ENCODE measurements around the genes CELA1 and KRT80.

GRCh38 chr12:51346443-51347051 is at the start of gene CELA1:
Gene CELA1, minus strand, starts transcription at chr12:51346679.
- PRO-cap = no peak
- RAMPAGE, long total RNA, 4 experiments = no peak in any of the 4 experiments

GRCh38 chr12:51381145-51381696 is 10.0 kb downstream of the GALNT6 start:
- PRO-cap = no peak
- RAMPAGE, long total RNA, 4 experiments = no peak in any of the 4 experiments

DNA sequence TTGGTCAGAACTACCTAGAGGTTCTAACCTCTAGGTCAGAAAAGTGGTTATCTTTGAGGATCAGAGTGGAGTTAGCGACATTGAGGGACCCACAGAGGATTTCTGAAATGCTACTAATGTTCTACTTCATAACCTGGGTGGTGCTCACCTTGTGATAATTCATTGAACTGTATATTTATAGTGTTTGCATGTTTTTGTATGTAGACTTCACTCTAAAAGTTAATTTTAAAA is 40.3 kb upstream of the SCN8A start:
- PRO-cap = no peak
- RAMPAGE, long total RNA, 4 experiments = no peak in any of the 4 experiments

DNA sequence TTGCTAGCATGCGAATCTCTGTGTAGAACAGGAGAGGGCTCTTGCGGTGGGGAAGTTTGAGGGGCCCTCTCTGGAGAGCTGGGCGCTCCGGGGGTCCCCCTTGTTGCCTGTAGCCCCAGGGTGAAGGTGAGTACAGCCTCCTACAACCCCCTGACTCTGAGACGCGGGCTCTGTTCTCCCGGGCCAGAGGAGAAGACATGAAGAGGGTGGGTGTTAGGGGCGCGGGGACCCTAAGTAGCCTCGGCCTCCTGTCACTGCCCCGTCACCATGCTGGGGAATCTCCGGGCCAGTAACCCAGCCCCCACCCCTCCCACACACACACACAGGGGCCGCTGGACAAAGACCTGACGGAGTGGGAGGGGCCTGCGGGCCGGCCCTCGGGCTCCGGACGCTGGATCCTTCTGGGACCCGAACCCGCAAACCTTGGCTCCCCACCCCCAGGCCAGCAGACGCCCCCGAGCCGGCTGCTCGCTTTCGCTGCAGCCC is 702 bp downstream of the FIGNL2 start:
- PRO-cap = bidirectional peak, plus-strand start at position 339 of the sequence, minus-strand start at position 316 of the sequence
- RAMPAGE, long total RNA, 4 experiments = no peak in any of the 4 experiments

DNA sequence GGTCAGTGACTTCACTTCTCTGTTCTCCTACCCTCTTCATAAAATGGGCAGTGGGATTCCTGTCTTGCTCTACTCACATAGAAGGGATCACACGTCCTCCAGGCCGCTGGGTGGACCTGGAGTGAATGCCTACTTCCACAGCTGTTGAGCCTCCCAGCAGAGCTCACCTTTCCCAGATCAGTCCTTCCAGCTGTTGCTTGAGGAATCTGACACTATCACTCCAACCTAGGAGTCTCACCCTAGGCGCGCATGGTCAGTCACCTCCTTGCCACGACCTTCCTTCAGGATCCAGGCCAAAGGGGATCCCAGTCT is 594 bp downstream of the ACVRL1 start:
- PRO-cap = unidirectional peak, minus-strand start at position 131 of the sequence
- RAMPAGE, long total RNA, 4 experiments = no peak in any of the 4 experiments

- PRO-cap = no peak
- RAMPAGE, long total RNA, 4 experiments = no peak in any of the 4 experiments
Measured at GRCh38 chr12:52022706-52022997, 15.9 kb downstream of the TAMALIN start.

DNA sequence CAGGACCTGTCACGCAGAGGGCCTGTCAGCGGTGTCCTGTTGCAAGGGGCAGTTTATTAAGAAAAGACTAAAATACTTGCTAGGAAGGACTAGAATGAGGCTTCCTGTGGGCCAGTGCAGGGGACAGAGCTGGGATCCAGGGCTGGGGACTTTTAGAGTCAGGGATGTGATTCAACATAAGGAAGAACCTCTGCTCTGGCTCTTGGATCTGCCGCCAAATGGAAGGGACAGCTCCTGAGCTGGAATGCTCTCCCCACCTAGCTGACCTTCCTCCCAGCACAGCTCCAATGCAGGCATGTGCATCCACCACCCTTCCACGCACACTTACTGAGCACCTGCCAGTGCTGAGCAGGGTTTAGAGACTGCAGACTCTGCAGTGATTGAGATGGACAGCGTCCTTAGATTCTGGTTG is 11.9 kb upstream of the NR4A1 start:
- PRO-cap = no peak
- RAMPAGE, long total RNA, 4 experiments = no peak in any of the 4 experiments

GRCh38 chr12:52044883-52045285 is 6.4 kb upstream of the NR4A1 start:
- PRO-cap = no peak
- RAMPAGE, long total RNA, 4 experiments = no peak in any of the 4 experiments

DNA sequence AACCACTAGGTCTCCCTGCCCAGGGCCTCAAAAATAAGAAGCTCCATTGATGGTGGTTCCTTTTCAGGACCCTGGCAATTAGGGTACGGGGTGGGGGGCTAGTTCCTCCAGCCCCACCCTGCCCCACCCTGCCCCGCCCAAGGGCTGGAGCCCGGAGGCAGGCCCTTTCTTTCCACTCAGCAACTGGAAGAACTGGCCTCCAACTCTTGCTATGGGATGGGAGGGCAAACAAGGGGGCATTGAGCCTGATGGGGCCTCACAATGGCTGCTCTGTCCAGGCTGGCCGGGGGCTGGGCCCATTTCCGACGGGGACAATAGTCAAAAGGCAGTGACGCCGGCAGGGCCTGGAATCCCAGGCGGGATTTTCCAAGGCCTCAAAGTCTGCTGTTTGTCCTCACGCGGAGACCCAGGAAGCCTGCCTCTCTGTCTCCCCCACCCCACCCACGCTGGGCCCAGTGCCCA is 8.1 kb upstream of the ATG101 start:
- PRO-cap = bidirectional peak, plus-strand start at position 377 of the sequence, minus-strand start at position 185 of the sequence
- RAMPAGE, long total RNA, 4 experiments = no peak in any of the 4 experiments

DNA sequence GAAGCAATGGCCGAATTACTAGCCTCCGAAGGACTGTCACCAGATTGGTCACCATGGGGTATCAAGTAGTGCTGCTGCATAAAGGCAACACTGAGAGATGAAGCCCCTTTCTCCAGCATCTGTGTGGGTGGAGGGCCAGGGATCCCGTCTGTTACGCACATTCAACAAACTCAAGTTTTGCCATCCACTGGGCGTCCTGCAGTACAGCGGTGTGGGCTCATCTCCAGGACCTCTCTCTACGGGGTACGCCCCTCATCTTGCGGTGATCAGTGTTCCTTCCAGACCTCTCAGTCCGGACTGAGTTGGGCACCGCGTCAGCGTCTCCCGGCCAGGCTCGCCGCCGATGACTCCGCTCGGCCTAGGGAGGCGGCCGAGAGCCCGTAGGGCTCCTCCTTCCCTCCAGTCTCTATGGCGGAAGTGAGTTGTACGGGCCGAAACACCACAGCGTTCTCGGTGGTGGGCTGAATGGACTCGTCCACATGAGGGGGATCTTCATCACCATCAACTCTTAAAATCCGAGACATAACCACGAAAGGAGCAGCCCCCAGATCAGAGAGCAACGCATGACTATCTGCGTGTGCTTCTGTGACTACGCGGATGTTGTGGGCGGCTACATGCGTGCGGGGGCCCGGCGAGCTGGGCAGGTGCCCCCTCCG is 378 bp upstream of the ATG101 start:
- PRO-cap = bidirectional peak, plus-strand start outside the sequence, minus-strand start at position 345 of the sequence
- RAMPAGE, long total RNA, 4 experiments = no peak in any of the 4 experiments

GRCh38 chr12:52115748-52115978 is 36.2 kb downstream of the SMIM41 start:
- PRO-cap = no peak
- RAMPAGE, long total RNA, 4 experiments = no peak in any of the 4 experiments

- PRO-cap = no peak
- RAMPAGE, long total RNA, 4 experiments = no peak in any of the 4 experiments
Measured at GRCh38 chr12:52118052-52118400, 38.5 kb downstream of the SMIM41 start.

- PRO-cap = no peak
- RAMPAGE, long total RNA, 4 experiments = no peak in any of the 4 experiments
Measured at GRCh38 chr12:52170899-52171371, 20.9 kb downstream of the KRT80 start.

DNA sequence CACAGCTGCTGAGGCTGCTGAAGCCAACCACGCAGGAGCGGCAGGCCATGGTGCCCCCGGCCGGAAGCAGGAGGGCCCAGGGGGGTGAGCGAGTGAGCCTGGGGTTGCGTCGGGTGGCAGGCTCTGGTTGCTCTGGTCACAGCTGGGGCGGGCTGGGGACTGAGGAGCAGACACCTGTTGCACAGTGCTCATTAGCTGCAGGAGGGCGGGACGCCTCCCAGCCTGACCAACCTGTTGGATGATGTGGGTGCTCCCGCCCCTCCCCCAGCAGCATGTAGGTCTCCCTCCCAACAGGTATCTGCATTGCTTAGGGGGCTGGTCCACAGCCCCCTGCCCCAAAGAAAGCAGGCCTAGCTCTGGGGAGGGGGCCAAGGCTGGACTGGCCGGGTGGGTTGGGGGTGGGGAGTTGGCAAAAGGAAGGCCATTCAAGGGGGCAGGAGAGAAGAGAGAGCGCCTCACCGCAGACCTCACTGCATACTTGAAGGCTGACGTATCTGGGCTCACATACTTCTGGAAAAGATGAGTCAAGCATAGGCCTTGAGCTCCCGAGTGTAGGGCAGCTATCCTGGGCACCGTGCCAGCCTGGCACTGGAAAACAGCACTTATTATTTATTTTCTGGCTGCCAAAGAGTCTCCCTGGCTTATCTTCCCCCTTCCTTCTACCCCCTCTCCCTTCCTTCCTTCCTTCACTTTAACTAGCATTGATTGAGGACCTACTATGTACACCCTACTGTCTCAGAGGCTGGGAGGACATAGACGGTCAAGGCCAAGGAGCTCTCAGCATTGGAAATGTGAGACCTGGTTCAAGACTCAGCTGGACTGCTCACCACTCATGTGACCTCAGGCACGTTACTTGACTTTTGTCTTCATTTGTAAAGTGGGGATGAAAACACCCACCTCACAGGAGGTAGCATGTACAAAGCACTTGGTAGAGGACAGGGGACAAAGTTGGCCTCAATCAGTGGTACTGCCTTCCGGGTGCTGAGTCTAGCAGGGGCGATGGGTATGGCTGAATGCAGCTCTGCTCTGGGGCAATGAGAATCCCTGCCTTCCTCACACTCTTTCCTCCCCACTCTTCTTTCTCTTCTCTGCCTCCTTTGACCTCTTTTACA is at the start of gene KRT80:
Gene KRT80, minus strand, starts transcription at position 161 of the 1,112 bp plus-strand sequence.
- PRO-cap = bidirectional peak, plus-strand start at position 191 of the sequence, minus-strand start at position 134 of the sequence; unidirectional peak, minus-strand start at position 480 of the sequence
- RAMPAGE, long total RNA, 4 experiments = no peak in any of the 4 experiments

DNA sequence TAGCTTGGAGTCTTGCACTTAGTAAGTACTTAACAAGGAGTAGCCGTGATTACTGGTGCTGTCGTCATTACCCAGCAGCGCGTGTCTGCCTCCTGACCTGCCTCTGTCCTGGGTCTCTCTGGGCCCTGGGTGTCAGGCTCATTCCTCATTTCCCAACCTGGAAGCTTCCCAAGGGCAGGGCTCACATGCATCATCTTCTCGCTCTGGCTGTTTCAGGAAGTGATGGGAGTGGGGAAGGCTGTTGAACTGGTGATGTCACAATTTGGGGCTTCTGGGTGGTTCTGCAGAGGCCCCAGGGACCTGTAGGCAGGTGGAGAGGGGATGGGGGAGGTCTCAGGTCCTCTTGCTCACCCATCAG is 18.8 kb upstream of the KRT80 start:
- PRO-cap = no peak
- RAMPAGE, long total RNA, 4 experiments = no peak in any of the 4 experiments

DNA sequence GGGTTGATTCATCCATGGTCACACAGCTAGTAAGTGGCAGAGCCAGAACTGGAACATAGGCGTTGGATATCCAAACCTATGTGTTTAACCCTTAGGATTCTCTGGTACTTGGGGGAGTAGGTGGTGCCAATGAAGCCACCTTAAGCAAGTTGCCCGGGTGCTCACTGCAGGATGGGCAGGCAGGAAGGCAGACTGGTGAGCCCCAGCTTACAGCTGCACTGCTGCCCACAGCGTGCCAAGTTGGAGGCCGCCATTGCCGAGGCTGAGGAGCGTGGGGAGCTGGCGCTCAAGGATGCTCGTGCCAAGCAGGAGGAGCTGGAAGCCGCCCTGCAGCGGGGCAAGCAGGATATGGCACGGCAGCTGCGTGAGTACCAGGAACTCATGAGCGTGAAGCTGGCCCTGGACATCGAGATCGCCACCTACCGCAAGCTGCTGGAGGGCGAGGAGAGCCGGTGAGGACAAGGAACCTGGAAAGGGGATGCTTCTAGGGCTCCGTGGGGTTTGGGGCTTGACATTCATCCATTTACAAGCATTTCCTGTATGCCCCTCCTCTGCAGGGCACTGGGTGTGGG is 12.2 kb downstream of the KRT7 start:
- PRO-cap = no peak
- RAMPAGE, long total RNA, 4 experiments = no peak in any of the 4 experiments

- PRO-cap = no peak
- RAMPAGE, long total RNA, 4 experiments = no peak in any of the 4 experiments
Measured at GRCh38 chr12:52251470-52252191, 18.6 kb downstream of the KRT7 start.

- PRO-cap = no peak
- RAMPAGE, long total RNA, 4 experiments = no peak in any of the 4 experiments
Measured at GRCh38 chr12:52278292-52279340, 4.2 kb downstream of the KRT86 start.

- PRO-cap = unidirectional peak, plus-strand start at chr12:52650655
- RAMPAGE, long total RNA, 4 experiments = no peak in any of the 4 experiments
Measured at GRCh38 chr12:52650243-52650970, 1.6 kb downstream of the KRT2 start.

GRCh38 chr12:52660020-52660333 is 8.0 kb upstream of the KRT2 start:
- PRO-cap = no peak
- RAMPAGE, long total RNA, 4 experiments = no peak in any of the 4 experiments

All from Peyer's patch (tissue), 4 donors.